Bile duct (tissue), 1 donor: ENCODE measurements around the genes GPR137, PRDX5, CDC42BPG and EHD1.

GRCh38 chr11:64285637-64286205 lies at the start of gene GPR137:
TSS of gene GPR137 (plus strand) at chr11:64285848.
- PRO-cap, result bidirectional peak, plus-strand start at chr11:64285839, minus-strand start at chr11:64285720

- PRO-cap, result bidirectional peak, plus-strand start at chr11:64317677, minus-strand start at chr11:64317542; bidirectional peak, plus-strand start at chr11:64318150, minus-strand start at chr11:64318074
These were observed at the start of gene PRDX5 for GRCh38 chr11:64317374-64318356. TSS of gene PRDX5 (plus strand) at chr11:64318121.

- PRO-cap, result no peak
These were observed 339 bp downstream of the PRDX5 start for GRCh38 chr11:64318357-64318563.

- PRO-cap, result no peak
These were observed 1.1 kb upstream of the RPS6KA4 start for GRCh38 chr11:64357825-64358372.

DNA sequence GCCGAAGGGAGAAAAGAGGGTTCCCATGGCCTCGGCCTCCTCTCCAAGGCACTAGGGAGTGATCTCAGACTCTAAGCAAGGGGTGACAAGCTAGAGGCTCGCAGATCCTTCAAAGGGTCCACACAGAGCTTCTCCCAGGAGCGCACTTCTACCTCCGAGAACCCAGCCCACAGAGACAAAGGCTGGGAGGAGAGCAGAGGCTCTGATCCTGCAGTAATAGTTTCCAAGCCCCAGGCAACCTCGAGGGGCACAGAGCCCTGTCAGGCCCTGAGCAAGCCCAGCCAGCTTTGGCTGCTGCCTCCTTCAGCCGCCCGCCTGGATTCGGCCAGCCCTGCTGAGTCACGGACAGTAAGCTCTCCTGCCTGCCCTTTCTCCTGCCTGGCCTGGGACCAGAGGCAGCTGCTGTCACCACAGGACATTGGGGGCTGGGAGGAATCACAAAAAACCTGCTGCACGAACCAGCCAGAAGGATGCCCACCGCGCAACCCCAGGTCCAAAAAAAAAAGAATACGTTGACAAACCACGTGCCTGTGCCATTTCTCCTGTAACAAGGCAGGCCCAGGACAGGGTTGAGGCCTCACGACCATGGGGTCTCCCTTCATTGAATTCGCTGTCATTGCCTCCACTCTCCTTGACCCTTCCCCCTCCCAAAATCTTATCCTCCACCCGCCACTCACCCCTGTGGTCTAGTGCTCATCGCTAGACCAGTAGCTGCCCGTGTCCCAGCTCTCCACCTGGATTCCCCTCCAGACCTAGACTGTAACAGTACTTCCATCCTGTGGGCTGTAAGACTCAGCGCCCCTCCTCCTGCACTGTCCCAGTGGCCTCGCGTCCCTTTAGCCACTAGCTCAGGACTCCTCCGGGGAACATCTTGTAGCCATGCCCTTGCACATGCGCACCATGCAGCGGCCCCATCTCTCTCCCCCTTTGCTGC lies 7.6 kb upstream of the SLC22A12 start:
- PRO-cap, result no peak

GRCh38 chr11:64591376-64591620 lies 278 bp downstream of the SLC22A12 start:
- PRO-cap, result no peak

DNA sequence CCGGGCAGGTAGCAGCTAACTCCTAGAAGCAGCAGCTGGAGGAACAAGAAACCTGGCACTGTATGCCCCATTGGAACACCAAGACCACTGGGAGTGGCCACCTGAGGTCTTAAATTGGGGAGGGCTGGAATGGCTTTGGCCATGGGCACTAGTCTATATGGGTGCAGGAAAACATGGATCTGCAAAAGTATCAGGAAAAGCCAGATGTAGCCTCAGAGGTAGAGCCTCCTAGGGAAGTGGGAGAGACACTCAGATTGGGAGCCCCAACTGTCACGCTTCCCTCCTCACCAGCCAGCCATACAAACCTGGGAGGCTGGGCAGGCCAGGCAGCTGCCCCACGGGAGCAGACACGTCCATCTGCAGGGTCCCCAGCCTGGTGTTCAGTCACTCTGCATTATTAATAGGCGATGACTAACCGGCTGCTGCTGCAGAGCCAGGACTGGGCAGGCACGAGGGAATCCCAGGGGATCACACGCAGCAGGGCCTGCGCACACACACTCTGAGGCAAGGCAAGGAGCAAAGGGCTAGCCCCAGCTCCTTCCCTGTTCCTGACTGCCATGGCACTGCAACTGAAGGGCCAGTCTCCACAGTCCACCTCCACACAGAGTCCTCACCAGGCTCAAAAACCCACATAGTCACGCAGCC lies 47.7 kb downstream of the NRXN2 start:
- PRO-cap, result no peak

DNA sequence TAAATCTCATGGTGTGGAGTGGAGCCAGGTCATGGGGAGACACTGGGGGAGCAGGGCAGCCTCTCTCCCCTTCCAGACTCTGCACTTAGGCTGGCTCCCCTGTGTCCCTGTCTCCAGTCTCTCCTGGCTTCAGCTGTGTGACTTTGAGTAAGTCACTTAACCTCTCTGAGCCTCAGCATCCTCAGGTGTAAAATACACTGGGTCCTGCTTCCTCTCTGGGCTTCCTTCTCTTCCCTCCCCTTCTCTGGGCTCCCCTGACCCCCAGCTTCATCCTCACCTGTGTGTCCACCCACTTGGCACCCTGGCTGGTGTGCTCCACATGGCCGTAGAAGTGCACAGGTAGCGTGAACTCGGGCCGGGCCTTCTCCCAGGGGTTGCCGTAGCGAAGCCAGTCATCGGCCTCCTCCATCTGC lies 2.3 kb downstream of the PYGM start:
- PRO-cap, result no peak

GRCh38 chr11:64760459-64760946 lies 729 bp upstream of the PYGM start:
- PRO-cap, result no peak

- PRO-cap, result no peak
These were observed 6.3 kb downstream of the SF1 start for GRCh38 chr11:64771756-64772778.

DNA sequence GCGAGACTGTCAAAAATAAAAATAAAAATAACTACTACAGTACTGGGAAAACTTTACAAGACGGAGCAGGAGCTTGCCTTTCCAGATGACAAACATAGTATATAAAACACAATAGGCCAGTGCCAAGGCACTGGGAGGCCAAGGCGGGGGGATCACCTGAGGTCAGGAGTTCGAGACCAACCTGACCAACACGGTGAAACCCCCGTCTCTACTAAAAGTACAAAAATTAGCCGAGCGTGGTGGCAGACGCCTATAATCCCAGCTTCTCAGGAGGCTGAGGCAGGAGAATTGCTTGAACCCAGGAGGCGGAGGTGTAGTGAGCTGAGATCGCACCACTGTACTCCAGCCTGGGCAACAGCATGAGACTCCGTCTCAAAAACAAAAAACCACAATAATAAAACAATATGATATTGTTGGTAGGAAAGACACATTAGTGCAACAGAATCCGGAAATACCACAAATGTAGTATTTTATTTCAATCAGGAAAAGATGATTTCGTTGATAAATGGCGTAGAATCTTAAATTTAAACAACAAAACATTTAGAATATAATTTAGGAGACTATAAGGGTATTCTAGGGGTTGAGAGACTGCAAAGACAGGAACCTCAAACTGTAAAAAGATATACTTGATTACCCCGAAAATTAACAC lies 1.5 kb upstream of the SF1 start:
- PRO-cap, result no peak

GRCh38 chr11:64802229-64802770 lies 714 bp downstream of the MAP4K2 start:
- PRO-cap, result no peak

- PRO-cap, result no peak
These were observed 9.1 kb downstream of the CDC42BPG start for GRCh38 chr11:64835157-64836018.

GRCh38 chr11:64843953-64845368 lies at the start of gene CDC42BPG:
TSS of gene CDC42BPG (minus strand) at chr11:64844653.
- PRO-cap, result bidirectional peak, plus-strand start at chr11:64844487, minus-strand start at chr11:64844417; bidirectional peak, plus-strand start at chr11:64844857, minus-strand start at chr11:64844687

- PRO-cap, result no peak
These were observed 1.1 kb downstream of the EHD1 start for GRCh38 chr11:64877371-64877665.

GRCh38 chr11:64877666-64878740 lies at the start of gene EHD1:
TSS of gene EHD1 (minus strand) at chr11:64878621.
- PRO-cap, result unidirectional peak, minus-strand start at chr11:64878467; bidirectional peak, plus-strand start at chr11:64878866, minus-strand start at chr11:64878621

- PRO-cap, result bidirectional peak, plus-strand start at chr11:64893583, minus-strand start at chr11:64893449
These were observed 14.7 kb upstream of the EHD1 start for GRCh38 chr11:64892966-64893738.

GRCh38 chr11:64910102-64910855 lies 6.7 kb downstream of the ATG2A start:
- PRO-cap, result no peak

DNA sequence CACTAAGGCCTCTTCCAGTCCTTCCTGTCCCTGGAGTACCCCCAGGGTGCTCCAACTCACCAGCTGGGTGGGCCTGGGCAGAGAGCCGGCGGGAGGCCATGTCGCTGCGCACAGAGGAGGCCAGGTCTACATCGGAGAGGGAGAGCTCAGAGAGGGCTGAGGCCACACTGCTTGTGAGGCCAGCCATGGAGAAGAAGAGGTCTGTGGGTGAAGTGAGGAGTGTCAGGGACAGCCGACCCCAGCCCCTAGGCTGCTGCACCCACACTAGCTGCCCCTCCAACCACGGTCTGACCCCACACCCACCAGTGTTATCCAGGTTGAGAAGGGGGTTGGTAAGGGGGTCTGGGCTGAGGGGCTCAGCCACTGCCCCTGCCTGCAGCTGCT lies 5.2 kb downstream of the ATG2A start:
- PRO-cap, result no peak

DNA sequence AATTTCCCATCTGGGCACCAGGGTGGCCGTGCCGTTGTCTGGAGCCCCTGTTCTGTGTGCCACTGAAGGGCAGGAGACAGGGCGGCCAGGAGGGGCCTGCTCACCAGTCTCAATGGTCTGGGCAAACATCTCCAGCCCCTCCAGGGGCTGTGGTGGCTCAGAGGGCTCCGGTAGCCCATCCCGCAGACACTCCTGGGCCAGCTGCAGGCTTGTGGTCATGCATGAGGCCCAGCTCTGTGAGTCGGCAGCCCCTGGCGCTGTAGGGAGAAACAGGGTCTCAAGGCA lies 3.1 kb downstream of the ATG2A start:
- PRO-cap, result no peak